HTR-8/SVneo (cell line): Measurements from ENCODE around the genes MAGEB10, LANCL3 and XK.

- RRBS: no CpG with 5 or more reads among the region's 25 CpGs
These were observed at the start of gene MAGEB10 for GRCh38 chrX:27807662-27808248. Gene MAGEB10, plus strand, starts transcription at chrX:27807990.

DNA sequence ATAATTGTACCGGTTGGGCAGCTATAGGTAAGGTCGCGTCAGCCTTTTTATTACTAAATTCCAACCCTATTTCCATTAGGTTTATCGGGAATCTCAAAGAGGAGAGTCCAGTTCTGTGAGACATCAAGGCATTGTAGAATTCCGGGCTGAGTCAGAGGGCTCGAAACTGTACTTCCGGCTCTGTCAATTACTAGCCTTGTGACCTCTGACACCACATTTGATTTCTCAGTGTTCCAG is 4.3 kb downstream of the IL1RAPL1 start:
- RRBS: 32% methylated on average over 4 of the region's 7 CpGs

DNA sequence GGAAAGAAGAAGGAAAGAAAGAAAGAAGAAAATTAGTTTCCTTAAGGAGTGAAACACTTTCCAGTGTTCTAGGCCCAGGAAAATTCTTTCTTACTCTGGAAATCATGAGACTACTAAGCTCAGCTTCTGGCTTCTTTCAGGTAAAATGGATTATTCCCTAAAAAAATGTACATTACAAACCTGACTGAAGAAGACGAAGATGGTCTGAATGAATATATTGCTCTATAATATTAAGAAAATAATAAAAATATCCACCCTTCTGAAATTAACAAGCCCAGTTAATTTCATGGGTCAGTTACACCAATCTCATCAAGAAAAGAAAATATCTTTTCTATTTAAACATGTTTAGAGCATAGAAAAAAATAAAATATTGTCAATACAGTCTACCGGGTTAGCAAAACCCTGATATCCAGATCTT is 118.0 kb upstream of the MAGEB2 start:
- RRBS: no CpG with 5 or more reads among the region's 2 CpGs

DNA sequence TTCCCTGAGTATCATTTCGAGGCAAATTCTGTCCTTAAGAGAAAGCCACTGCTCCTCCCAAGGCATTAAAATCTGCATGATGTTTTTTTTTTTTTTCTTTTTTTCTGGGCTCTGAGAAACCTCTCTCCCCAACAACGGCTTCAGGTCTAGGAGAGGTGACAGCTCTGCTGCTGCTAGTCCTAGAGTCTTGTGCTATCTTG is 528.8 kb upstream of the FTHL17 start:
- RRBS: no CpG with 5 or more reads among the region's 2 CpGs

GRCh38 chrX:31932283-31932734 is 860.5 kb upstream of the FTHL17 start:
- RRBS: no CpG with 5 or more reads among the region's 12 CpGs

GRCh38 chrX:34629541-34630086 is 27.5 kb downstream of the TMEM47 start:
- RRBS: no CpG with 5 or more reads among the region's 4 CpGs

DNA sequence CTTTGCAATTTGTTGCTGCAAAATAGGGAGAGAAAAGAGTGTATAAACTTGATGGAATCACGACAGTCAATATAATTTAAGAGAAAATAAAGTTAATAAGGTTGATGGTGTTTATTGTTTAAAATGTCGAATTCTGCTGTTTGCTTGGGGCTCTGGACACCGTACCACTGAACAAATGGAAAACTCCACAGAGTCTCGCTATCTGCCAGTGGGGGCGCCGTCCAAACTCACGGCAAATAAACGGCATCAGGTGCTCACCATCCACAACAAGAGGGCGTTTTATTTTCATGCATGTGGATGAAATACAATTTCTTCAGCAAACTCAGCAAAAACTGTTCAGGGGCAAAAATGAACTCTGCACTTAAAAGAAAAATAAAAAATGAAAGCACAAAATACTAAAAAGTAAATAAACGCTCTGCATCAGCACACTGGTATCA is 46.6 kb upstream of the FAM47C start:
- RRBS: no CpG with 5 or more reads among the region's 10 CpGs

- RRBS: no CpG with 5 or more reads among the region's 50 CpGs
These were observed 22.8 kb upstream of the FAM47C start for GRCh38 chrX:36985330-36985792.

GRCh38 chrX:37348125-37348576 is 1.0 kb upstream of the PRRG1 start:
- RRBS: no CpG with 5 or more reads among the region's 2 CpGs

GRCh38 chrX:37571232-37571901 is at the start of gene LANCL3:
Gene LANCL3, plus strand, starts transcription at chrX:37571661.
- RRBS: 23% methylated on average over 4 of the region's 51 CpGs

DNA sequence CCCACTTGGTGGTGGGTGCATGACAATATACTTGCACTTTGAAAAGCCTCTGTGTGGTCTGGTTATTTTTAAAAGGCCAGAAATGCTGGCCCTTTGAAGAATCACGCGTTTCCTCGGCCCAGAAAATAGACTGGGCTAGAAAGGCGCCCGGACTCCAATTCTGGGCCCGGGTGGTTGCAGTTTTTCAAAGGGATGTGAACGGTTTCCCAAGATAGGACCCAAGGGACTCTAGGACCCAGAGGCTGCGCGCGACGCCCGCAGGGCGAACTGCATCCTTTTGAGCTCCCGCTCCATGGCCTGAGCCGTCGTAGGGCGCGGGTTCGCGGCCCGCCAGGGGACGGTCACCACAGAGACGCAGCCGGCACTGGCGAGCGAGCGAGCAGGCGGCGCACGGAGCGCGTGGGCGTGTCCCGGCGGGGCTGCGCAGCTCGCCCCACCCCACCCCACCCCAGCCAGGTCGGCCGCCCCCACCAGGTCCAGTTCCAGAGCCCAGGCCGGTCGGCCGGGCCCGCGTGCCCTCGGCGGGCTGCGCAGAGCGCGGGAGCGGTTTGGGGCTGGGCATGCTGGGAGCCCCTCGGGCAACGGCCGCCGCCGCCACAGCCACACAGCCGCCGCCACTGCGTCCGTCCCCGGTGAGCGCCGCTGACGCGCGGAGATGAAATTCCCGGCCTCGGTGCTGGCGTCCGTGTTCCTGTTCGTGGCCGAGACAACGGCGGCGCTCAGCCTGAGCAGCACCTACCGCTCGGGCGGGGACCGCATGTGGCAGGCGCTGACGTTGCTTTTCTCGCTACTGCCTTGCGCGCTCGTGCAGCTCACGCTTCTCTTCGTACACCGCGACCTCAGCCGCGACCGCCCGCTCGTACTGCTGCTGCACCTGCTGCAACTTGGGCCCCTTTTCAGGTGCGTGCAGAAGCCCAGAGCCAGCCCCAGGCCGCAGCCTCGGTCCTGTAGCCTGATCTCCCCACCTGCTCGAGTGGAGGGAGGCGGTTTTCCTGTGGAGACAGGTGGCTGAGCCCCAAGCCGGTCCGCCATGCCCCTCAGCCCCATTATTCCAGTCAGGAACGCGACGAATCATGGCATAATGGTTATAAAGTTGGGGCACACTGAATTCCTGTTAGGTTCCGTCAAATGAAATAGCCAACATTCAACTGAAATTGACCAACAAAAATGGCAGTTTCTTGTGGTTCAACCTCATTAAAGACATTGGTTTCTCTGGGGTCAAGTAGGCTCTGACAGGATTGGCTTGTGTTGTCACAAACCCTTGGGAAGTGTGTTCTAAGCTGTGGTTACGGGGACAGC is at the start of gene XK:
Gene XK, plus strand, starts transcription at position 485 of the 1,299 bp plus-strand sequence.
- RRBS: 2% methylated on average over 26 of the region's 105 CpGs

GRCh38 chrX:37745990-37746746 is 33.7 kb upstream of the CYBB start:
- RRBS: no CpG with 5 or more reads among the region's 4 CpGs

DNA sequence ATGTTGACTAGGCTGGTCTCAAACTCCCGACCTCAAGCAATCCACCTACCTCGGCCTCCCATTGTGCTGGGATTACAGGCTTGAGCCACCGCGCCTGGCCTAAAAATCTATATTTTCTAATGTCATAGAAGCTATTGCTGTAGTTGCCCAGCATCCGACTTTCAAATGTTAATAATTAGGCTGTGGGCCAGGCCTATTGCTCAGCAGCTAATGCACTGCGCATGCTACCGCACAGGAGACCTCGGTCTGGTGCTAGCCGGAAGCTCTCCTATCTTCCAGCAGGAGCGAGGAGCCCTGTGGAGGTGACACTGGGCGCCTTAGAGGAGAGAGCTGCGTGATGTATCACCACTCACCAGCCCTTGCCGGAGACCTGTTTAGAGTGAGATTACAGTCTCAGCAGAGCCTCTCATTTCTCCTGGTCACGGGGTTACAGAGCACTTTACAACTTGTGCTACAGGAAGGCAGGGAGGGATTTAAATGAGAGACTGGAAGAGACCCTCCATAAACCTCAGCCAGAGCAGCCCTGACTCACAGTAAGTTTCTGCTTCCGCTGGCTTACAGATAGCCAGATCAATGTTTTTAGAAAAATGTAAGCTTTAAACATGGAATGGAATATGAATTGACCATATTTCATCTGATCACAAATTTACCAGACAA is 31.1 kb upstream of the MID1IP1 start:
- RRBS: 76% methylated on average over 4 of the region's 15 CpGs

DNA sequence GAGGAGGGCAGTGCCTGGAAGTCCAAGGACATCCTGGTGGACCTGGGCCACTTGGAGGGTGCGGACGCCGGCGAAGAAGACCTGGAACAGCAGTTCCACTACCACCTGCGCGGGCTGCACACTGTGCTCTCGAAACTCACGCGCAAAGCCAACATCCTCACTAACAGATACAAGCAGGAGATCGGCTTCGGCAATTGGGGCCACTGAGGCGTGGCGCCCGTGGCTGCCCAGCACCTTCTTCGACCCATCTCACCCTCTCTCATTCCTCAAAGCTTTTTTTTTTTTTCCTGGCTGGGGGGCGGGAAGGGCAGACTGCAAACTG is 4.0 kb downstream of the MID1IP1 start:
- RRBS: 8% methylated on average over 3 of the region's 16 CpGs

DNA sequence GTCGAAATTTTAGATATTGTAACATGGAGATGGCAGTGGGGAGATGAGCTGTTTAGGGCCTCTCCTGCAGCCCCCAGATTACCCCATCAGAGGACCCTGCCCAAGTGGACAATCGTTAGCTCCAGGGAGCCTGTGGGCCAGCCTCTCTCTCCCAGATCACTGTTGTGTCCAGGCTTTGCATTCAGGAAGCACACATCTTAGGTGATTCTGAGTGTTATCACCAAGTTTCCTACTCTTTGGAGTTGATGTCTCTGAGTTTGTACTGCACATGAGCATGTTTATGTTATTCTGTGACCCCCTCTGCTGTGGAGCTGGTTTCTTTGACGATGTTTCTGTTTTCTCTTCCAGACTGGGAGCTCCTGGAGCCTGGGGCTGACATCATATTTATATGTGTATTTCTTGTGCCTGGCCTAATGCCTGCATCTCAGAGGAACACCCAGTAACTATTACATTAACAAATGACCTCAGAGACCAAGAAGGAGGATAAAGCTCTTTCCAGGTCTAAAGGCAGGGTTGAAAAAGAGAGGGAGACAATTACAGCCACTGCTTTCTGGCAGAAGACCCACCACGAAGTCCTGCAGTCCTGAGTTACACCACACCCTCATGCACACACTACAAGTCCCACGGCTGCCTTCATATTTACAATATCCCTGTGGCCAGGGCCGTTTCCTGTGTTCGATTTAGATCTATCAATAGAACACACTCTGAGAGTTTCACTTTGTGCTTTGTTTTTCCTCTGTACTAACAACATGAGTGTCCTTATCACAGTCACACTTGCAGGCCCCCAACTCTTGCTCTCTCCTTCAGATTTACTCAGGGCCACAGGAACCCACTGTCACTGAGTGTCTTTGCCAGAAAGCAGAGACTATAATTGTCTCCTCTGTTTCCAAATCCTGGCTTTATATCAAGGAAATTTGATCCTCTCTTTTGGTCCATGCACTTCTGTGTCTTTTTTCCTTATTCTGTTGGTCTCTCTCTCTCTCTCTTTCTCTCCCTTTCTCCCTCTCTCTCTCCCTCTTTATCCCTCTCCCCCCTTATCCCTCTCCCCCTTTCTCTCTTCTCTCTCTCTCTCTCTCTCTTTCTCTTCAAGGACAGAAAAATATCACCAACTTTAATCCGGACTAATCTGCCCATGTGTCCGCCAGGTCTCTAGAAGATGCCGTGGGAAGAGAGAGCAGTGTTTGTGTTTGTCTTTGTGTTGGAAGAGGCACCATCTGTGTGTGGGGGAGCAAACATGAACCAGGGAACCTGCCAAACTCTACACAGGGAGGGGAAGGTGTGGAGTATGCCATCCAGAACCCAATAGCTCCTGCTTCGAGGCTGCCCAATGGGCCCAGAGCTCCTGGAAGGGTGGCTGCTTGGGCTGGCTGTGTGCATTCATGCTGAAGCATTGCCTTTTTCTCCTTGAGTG is 535.6 kb downstream of the MID1IP1 start:
- RRBS: no CpG with 5 or more reads among the region's 11 CpGs

GRCh38 chrX:39514729-39514996 is 583.1 kb downstream of the BCOR start:
- RRBS: no CpG with 5 or more reads among the region's 5 CpGs

- RRBS: no CpG with 5 or more reads among the region's 4 CpGs
These were observed 364.9 kb downstream of the BCOR start for GRCh38 chrX:39732843-39733287.

- RRBS: no CpG with 5 or more reads among the region's 8 CpGs
These were observed 231.4 kb downstream of the BCOR start for GRCh38 chrX:39866129-39866927.

DNA sequence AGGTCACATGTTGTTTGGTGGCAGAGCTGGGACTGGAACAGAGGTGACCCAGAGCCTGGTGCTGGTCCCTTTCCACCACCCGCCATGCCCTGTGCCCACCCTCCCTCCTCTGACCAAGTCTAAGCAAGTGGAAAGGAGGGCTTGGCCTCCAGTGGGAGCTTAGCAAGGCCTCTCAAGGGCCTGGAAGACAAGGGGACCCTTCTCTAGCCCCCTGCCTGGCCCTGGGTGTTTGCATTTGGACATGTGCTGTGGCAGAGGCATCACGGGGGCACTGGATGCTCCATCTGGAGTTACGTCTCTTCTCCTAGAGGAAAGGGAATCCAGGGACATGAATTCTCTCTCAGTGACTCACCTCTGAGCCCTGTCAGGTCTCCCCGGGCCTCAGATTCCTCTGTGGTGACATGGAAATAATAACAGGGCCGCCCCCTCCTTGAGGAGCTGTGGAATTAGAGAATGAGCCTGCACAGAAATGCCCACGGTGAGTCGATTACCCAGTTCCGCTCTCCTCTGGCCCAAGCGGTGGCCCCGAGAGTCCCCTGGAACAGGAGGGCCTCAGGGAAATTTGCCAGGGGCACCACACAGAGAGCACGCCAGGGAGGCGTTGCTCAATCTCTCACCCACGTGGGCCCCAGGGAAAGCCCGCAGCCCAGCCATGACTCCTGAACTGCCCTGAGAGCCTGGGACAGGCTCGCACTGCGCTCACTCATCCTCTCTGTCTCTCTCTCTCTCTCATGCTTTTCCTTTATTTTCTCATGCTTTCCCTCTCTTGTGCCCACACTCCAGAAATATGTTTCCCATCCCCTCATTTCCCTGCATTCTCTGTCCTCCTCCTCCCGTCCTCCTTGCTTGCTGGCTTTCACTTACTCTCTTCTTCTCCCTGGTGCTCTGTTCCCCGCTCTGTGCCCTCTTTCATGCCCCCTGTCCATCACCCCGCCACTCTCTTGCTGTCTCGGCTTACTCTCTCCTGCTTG is 189.5 kb downstream of the BCOR start:
- RRBS: no CpG with 5 or more reads among the region's 20 CpGs